Choroid plexus epithelial cell (primary cell): ENCODE results near the genes OR8G5 and PANX3.

GRCh38 chr11:121632598-121633700, 180.8 kb downstream of the SORL1 start:
- RRBS, result no CpG with 5 or more reads among the region's 7 CpGs

GRCh38 chr11:121801142-121801677, 314.8 kb downstream of the BLID start:
- RRBS, result no CpG with 5 or more reads among the region's 8 CpGs

DNA sequence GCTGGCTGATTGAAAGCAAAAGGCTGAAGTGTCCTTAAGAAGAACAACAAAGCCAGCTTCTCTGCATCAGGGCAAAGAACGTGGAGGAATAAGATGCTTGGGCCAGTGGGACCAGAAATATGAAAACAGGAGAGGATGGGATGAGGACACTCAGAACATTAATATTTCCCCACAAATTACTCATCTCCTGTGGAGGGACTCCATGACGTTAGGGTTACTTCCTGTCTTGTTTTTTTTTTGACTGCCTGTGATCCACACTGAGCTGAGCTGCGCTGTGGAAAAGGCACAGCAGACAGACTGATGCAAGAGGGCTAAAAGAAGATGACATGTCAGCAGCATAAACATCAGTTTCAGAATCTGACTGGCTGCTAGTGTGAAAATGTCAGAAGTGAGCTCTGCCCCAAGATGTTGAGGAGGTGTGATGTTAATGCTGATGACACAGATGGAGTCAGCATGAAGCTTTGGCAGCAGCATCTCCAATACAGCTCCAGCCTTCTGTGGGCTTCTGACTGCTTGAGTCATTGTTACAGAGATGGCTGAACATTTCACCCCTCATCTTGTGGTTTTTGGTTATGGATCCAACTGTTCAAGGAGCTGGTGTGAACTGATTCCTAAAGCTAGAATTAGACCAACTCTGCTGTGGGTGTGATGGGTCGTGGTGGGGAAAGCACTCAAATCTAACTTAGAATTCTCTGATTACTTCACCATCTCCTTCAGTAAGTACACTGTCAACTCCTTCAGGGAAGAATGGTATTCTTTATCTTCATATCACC, 286.8 kb downstream of the BLID start:
- RRBS, result no CpG with 5 or more reads among the region's 4 CpGs

DNA sequence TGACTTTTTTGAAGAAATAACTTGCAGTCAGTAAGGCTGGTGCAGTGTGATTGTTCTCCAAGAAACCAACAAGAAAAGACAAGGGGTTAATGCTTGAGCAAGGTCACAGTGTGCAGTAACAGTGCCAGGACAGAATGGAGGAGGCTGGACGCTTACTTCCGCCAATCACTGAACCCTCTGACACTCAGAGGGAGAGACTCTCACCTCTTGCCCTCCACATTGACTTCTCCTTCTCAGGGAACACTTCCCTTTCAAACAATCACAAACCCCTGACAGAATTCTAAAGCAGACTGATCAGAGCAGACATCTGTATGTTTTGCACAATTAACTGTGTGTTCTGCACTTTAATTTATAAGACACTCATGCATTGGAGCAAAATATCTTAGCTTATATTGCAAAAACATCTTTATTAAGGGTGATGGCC, 228.4 kb downstream of the BLID start:
- RRBS, result no CpG with 5 or more reads among the region's 2 CpGs

- RRBS, result no CpG with 5 or more reads among the region's 10 CpGs
These were observed 40.2 kb upstream of the BLID start for GRCh38 chr11:122156136-122156673.

DNA sequence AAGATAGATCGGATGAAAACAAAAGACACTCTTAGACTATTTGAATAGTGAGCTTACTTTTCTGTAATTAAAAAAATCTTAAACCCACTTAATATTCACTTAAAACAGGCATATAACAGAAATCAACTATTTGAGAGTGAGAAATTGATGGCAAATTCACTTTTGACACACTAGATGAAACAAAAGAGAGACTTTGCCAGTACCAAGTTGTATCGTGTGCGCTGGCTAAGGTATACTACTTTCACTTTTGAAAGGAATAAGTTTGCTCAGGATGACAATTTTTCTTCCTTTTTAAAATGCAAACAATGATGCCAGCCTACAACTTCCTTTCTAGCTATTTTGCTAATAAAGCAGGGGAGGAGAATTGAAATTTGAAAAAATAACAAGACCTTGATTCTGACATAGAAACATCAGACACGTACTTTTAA, 41.5 kb upstream of the BLID start:
- RRBS, result no CpG with 5 or more reads among the region's 4 CpGs

DNA sequence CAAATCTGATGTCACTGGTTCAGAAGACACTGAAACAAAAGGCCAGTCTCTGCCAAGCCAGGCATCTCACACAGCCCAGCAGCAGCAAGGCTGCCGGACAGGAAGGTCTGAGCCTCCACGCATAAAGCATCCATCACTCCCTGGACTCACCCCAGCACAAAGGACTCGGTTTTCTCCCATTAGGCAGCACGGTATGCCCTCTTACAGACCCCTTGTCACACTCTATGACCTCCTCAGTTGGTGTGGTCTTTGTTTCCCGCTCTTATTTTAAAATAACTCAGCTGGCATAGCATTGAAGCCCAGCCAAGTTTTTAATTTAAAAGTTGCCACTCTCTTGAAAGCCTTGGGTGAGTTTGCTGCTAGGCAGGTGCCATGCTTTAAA, 204.3 kb upstream of the BLID start:
- RRBS, result no CpG with 5 or more reads among the region's 5 CpGs

DNA sequence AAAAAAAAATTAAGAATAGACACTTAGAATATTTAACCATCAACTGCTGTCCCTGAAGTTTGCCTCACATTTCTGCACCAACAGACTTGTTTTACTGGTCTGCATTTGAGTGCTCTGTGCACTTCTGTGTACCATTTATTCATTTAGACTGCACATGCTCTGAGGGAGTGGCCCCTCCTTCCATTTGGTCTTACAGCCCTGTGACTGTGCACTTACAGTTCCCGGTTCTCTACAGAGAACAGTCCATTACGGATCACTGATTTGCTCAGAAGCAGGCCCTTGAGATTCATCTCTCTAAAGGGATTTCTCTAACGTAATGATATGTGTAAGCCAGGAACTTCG, 247.2 kb upstream of the BLID start:
- RRBS, result no CpG with 5 or more reads among the region's 4 CpGs

GRCh38 chr11:122681787-122682317, 26.3 kb downstream of the UBASH3B start:
- RRBS, result no CpG with 5 or more reads among the region's 13 CpGs

DNA sequence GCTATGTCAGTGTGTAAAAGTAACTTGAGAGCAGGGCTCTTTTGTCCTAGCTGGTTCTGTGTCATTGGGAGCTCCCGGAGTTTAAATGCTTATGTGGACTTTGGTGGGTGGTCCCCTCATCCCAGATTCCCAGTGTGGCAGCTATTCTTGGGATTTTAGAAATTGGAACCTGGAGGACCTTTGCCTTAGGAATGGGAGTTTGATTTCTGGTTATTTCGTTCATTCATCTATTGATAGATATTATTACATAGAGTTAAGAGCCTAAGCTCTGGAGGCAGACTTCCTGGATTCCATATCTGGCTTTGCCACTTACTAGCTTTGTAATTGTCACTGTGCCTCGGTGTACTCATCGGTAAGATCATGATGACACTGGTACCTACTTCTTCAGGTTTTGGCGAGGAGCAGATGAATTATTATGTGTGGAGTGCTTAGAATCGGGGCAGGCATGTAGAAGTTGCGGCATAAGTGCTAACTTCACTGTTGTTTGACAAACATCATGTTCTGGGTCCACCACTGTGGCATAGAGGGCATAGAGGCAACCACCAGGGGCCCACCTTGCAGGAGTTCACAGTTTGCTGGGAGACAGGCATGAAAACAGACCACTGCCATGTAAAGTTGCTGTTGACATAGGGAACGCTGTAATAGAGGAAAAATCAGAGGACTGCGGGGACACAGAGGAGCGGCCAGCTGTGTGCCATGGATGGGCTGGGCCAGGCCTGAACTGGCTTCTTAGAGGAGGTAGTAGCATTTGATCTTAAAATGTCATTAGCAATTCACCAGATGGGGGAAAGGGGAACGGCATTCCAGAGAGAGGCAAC, 68.6 kb downstream of the UBASH3B start:
- RRBS, result no CpG with 5 or more reads among the region's 11 CpGs

DNA sequence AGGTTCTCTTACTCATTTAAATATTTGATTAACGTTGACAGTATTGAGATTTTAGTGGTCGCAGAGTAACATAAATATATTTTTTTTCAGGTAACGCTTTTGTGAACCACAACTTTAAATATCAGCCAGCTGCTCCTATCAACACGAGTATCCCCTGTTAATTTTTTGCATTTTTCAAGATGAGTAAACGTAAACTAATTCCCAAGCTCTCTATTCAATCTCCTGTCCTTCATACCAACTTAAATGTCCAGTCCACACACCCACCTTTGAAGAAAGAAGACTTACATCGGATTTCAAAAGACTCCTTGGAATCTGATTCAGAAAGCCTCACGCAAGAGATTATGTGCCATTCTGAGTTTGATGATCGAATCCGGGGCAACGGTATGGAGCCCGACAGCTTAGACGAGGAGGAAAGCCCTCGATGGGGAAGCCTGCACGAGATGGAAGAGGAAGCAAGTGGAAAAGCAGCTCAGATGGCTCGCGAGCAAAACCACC, 3.2 kb downstream of the JHY start:
- RRBS, result no CpG with 5 or more reads among the region's 16 CpGs

DNA sequence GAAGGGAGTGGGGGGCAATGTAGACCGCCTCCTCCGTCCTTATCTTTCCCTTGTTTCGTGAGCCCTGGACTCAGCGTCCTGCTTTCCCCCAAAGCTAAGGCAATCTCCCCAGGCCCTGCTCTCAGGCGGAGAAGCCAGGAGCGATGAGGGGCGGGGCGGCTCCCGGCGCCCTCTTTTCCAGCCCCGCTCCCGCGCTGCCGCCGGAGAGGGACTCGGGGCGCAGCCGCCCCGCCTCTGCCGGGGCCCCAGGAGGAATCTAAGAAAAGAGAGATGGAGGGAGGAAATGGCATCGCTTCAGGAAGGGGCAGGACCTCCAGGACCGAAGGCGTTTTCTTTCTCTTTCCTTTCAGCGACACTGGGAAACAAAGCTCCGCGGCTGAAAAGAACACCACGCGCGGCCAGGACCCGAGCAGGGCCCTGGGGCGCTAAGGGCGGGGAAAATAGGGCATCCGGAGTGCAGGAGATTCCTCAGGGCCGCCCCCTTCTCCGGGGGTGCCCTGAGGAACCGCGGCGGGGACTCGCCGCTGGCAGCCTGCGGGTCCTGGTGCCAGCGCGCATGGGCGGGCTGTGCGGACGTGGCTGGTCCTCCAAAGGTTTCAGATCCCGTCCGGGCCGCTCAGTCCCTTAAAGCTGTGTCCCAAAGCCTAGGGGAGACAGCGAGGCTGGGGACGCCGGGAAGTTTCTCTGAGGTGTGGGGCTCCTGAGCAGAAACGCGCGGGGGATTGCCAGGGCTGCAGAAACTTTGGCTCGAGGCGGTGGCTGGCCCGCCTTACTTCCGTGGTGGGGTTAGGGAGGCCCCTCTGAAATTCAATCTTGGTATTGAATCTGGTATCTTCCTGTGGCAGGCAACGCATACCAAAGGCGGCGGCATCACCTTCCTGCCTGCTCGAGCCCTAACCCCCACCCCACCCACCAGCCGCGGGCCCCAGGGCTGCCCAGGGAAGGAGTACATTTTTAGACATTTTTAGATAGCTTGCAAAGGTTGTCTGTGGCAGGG, 2.8 kb upstream of the BSX start:
- RRBS, result 1% methylated on average over 18 of the region's 65 CpGs

GRCh38 chr11:123057844-123058880, 3.8 kb downstream of the HSPA8 start:
- RRBS, result no CpG with 5 or more reads among the region's 12 CpGs

DNA sequence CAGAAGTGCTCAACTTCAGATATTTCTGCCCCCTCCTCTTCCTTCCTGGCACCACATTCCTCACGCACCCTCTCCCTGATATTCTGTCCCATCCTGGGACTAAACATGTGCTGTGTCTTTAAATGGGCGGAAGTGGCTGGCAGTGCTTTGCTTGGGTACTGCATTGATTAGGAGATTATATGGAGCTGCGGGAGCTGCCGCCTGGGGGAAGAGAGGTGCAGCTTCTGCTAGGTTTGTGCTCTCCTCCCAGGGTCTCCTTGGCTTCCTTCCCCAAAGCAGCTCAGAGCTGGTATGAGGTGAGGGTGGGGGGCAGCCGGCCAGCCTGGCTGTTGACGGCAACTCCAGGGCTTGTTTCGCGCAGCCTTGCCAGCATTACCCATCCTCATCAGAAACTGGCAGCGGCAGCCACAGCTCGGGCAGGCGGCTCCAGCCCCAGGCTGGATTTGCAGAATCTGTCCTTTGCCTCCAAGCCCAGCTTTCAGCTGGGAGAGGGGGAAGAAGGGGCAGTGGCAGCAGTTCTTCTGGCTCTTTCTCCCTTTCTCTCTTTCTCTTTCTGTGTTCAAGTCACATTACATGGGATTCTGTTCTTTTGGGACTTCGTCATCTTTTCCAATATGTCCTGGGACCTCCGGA, 95.5 kb downstream of the GRAMD1B start:
- RRBS, result no CpG with 5 or more reads among the region's 13 CpGs

GRCh38 chr11:123559847-123560472, 94.5 kb downstream of the SCN3B start:
- RRBS, result under 1% methylated on average over 5 of the region's 31 CpGs

DNA sequence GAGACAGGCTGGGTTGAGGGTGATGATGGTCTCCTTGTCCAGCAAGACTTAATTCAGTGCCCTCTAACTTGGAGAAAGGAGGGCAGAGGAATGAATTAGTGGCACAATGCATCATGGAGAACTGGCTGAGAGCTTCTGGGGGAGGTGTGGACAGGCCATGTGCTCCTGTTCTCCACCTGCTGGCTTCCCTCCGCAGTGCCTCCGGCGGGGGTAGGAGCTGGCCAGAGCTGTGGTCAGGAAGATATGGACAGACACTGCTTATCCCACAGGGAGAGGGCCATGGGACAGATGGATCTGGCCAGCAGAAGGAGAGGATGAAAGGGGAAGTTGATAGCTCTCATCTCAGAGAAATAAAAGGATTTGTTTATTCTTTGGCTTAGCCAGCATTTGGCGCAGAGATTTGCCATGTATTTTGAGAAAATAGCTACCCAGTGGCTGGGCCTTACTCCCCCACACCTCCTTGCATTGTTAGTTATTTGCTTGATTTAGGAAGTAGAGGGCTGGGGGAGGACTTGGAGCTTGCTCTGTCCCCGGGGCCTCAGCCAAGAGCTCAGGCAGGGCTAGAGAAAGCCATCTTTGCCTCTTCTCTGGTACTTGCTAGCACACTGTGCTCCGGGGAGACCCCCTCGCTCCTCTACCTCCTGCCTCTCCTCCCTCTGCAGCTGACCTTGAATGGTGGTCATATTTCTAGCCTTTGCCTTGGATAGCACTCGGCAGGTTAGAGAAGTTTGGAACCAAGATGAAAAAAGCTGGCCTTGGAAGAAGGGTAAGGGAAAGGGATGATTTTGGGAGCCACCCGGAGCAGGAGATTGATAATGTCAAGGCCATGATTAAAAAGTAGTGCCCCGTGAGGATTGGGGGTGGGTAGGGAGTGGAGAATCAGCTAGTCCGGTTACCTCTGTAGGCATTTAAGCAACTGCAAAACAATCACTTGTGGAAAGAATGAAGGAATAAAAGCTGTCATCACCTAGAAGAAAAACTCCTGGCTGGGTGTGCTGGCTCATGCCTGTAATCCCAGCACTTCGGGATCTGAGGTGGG, 93.0 kb downstream of the SCN3B start:
- RRBS, result 82% methylated on average over 4 of the region's 12 CpGs

GRCh38 chr11:123574399-123575101, 79.9 kb downstream of the SCN3B start:
- RRBS, result no CpG with 5 or more reads among the region's 5 CpGs

DNA sequence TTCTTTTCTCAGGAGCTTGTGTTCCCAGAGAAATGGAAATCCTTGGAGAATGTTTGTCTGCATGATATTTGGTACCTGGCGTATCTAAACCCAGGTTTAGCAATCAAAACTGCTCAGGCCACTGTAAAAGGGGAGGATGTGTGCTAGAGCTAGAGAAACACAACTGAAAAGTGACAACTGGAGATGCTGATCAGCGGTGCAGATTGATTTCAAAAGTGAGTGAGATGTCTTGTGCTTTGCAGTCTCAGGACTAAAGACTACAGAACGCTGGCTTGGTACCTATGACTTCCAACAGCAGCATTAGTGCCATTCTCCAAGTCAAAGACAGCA, at the start of gene OR8G5:
TSS of gene OR8G5 (plus strand) at position 116 of the 330 bp plus-strand sequence.
- RRBS, result no CpG with 5 or more reads among the region's 3 CpGs

DNA sequence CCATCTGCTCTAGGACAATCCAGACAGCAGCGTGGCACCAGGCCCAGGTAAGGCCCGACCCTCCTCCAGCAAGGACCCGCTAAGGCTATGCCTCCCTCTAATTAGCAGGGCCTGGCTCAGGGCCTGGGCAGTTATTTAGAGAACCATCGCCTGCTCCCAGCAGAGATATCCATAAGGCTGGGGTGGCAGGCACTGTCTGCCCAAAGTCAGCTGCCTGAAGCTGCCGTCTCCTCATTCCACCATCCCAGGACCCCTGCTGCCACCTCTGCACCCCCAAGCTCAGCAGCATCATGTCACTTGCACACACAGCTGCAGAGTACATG, at the start of gene PANX3:
TSS of gene PANX3 (plus strand) at position 162 of the 323 bp plus-strand sequence.
- RRBS, result no CpG with 5 or more reads among the region's 5 CpGs